ENCODE measurements around a stretch of chr22.

DNA sequence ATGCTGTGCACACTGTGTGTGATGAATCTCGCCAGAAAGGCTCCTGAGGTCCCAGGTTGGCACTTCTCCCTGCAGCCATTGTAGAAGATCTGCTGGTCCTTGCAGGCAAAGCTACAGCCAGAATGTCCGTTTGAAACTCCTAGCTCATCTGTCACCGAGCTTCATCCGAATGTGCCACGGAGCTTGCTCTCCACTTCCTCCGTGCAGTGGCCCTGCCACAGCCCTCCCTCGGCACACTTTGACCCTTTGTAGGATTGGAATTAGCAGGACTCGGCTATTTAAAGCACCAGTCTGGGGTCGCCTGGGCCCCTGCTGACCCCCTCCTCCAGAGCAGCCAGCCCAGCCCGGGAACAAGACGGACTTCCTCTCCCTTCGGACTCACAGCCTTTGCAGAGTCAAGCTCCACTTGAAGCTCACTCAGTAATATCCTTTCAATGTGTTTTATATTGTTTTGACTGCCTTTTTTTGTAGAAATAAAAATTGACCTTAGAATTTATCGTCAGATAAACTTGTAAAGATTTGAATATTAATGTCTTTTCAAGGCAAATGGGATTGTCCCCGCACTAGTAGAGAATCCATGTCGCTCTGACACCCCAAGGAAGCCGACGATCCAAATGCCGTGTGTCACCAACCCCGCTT, 7.3 kb downstream of the YDJC start:
- PRO-cap, result no peak

- PRO-cap, result no peak
Measured at GRCh38 chr22:21626894-21627529, 2.8 kb downstream of the YDJC start.

GRCh38 chr22:21651622-21652459, 9.7 kb downstream of the SDF2L1 start:
- PRO-cap, result bidirectional peak, plus-strand start at chr22:21652192, minus-strand start at chr22:21652014; bidirectional peak, plus-strand start at chr22:21652386, minus-strand start at chr22:21652325

GRCh38 chr22:21652460-21652963, 10.4 kb downstream of the SDF2L1 start:
- PRO-cap, result no peak

GRCh38 chr22:21776906-21777436, 41.4 kb upstream of the YPEL1 start:
- PRO-cap, result no peak

GRCh38 chr22:21798656-21799507, 63.3 kb upstream of the YPEL1 start:
- PRO-cap, result no peak

DNA sequence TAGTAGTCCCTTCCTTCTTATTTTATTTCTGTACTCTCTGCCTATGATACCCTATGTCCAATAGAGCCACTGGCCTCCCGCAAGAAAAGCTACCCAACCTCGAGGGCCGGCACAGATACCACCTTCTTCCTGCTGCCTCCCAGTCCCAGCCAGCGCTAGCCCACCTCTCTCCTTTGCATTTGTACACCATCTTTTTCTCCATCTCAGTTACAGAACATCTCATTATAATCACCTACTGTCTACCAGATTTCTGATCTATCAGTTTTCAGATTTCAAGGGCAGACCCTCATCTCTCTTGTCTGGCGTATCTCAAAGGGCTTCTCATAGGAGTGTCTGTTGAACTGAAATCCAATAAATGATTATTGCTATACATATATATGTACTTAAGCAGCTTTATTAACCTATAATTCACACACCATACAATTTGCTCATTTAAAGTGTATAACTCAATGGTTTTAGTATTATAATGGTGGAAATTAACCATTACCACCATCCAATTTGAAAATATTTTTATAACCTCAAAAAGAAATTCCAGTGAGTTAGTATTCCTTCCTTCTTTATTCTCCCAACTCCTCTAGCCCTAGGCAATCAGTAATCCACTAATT, 65.0 kb downstream of the MAPK1 start:
- PRO-cap, result no peak

GRCh38 chr22:21810773-21811208, 56.7 kb downstream of the MAPK1 start:
- PRO-cap, result no peak

- PRO-cap, result no peak
Measured at GRCh38 chr22:21816105-21817025, 51.1 kb downstream of the MAPK1 start.

- PRO-cap, result no peak
Measured at GRCh38 chr22:21817026-21817820, 50.2 kb downstream of the MAPK1 start.

DNA sequence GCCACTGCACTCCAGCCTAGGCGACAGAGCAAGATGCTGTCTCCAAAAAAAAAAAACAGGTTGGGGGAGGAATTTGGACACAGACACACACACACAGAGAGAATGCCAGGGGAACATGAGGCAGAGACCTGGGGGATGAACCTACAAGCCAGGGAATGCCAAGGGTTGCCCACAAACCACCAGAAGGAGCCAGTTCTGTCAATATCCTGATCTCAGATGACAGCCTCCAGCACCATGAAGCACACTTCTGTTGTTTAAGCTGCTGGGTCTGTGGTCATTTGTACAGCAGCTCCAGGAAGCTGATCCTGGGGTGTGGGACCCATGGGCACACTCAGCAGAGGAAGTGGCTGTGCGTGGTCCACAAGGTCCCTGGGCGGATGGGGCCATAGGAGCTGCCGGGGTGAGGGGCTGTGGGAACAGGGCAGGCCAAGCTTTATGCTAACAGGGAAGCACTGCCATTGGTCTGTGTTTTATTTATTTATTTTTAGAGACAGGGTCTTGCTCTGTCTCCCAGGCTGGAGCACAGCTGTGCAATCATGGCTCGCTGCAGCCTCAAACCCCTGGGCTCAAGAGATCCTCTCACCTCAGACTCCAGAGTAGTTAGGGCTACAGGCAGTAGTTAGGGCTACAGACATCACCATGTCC, 12.1 kb downstream of the PPM1F start:
- PRO-cap, result no peak

DNA sequence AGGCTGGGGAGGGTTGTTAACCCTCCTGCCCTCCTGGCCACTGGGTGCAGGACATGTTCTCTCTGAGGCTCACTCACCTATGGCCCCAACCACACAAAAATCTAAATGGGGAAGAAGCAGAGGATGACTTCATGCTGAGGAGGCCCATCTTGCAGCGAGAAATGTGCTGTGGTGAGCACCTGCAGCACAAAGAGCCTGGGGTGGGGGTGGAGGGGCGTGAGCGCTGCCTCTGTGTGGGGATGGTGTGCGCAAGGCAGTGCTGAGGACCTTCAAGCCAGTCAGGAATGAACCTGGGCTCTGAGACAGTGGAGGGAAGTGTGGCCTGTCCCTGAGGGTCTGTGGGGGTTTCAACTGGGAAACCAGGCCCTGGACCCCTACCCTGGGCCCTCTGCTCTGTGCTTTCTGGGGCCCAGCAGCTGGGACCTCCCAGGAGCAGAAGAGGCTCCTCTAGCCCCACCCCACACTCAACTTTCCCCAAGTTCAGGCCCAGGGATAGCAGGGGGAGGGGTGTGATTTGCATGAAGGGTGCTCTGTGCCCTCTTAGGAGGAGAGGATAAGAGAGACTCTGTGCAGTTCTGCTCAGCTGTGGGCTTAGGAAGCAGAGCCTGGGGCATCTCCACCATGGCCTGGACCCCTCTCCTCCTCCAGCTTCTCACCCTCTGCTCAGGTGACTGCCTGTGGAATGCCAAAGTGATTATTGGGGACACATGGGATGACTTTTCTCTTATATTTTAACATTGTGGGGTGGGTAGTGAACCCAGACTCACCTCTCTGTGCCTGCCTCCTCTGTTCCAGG, 43.1 kb upstream of the TOP3B start:
- PRO-cap, result no peak

- PRO-cap, result no peak
Measured at GRCh38 chr22:22098518-22098771, 115.9 kb upstream of the TOP3B start.

DNA sequence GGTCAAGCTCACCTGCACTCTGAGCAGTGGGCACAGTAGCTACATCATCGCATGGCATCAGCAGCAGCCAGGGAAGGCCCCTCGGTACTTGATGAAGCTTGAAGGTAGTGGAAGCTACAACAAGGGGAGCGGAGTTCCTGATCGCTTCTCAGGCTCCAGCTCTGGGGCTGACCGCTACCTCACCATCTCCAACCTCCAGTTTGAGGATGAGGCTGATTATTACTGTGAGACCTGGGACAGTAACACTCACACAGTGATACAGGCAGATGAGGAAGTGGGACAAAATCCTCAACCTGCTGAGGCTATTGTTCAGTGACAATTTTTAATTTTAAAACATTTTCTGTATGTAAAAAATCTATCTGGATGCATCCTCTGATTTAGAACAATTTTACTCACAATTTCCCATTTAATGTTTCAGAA, 82.1 kb upstream of the VPREB1 start:
- PRO-cap, result no peak

GRCh38 chr22:22587669-22587940, 28.5 kb upstream of the PRAME start:
- PRO-cap, result no peak

- PRO-cap, result no peak
Measured at GRCh38 chr22:22692784-22693168, 48.4 kb downstream of the GGTLC2 start.

DNA sequence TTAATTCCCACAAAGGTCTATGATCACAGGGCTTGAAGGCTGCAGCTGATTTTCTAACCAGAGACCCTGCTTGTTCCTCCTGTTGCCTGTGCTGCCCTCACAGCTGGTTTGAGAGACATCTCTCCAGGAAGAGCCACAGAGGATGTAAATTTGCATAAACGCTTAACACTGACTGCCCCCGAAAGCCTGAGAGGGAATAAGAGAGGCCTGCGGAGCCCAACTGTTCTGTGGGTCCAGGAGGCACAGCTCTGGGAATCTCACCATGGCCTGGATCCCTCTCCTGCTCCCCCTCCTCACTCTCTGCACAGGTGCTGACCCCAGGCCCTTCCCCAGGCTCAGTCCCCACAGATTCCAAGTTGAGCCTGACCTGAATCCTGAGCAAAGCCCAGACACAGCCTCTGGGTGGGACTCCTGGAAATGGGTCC, 102.8 kb downstream of the GGTLC2 start:
- PRO-cap, result unidirectional peak, plus-strand start at position 228 of the sequence

DNA sequence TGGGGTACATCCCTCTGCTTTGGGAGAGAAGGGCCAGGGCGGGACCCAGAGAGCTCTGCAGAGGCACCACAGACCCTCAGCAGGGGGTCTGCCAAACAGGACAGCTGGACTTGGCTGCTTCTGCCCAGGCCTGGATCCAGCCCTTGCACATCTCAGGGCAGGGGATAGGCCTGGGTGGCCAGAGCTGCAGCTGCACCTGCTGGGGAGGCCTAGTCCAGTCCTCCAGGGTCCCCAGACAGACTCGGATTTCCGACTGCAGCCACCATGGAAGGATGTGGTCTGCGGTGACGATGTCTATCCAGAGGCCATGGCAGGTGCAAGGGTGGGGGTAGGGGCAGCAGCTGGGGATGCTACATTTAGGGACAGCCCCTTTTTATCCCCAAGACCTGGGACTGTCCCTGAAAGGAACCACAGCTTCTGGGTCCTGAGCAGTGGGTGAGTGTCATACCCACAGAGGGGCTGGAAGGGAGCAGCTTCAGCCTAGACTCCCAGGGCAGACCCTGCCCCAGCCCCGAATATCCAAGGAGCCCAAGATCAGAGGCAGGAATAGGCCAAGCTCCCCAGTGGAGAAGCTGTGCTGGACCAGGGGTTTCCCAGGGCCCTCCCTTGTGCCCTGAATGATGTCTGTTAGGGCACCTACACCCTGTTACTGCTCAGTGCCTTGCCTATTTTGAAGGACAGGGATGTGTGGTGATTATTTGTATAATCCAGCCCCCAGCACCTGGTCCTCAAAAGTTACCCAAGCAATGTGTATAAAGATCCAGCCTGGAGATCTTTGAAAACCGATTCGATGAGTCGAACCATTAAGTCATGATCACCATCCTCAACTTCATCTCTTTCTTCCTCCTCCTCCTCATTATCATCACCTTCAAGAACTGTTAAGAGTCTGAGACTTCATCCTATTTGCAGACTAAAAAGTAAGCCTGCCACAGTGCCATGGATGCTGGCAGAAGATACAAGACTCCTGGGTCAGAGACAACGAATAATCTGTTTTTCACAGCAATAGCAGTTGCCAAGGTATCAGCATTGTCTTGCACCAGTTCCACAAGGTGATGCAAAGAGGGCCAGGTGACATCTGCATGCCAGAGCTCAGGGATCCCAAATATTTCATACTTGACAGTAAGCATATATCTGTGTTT, 2.4 kb upstream of the IGLL5 start:
- PRO-cap, result no peak

DNA sequence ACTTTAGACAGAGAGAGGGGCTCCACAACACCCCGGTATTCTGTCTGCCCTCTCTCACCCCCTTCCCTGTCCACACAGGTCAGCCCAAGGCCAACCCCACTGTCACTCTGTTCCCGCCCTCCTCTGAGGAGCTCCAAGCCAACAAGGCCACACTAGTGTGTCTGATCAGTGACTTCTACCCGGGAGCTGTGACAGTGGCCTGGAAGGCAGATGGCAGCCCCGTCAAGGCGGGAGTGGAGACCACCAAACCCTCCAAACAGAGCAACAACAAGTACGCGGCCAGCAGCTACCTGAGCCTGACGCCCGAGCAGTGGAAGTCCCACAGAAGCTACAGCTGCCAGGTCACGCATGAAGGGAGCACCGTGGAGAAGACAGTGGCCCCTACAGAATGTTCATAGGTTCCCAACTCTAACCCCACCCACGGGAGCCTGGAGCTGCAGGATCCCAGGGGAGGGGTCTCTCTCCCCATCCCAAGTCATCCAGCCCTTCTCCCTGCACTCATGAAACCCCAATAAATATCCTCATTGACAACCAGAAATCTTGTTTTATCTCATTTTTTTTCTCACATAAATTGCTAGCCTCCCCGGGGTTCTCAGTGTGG, 7.8 kb downstream of the IGLL5 start:
- PRO-cap, result no peak

- PRO-cap, result no peak
Measured at GRCh38 chr22:22900734-22901492, 13.3 kb downstream of the IGLL5 start.